Pulmonary artery (tissue), 1 donor: ENCODE results near the gene MTMR8.

DNA sequence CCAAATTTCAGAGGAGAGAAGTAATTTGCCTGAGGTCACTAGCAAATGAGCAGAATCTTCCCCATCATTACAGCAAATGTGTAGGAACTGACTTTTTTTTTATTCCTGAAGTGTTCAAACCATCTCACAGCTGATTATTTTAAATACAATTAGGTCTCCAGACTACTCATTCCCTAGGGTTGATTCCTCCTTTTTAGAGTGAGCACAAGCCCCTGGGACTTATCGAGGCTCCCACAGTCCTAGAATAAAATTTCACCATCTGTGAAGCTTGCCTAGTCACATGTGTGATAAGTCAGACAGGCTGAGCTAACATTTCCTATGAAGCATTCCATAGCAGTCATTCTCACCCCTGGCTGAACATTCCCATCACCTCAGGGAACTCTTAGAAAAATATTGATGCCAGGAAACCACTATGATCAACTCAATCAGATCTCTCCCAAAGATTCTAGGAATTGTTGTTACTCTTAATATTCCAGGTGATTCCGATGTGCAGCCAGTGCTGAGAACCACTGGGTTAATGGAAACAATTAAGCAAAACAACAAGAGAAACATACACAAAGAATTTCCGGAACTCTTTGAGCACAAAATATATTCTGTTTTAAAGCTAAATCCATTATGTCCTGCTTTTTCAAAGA lies 37.7 kb downstream of the ARHGEF9 start:
- PRO-cap: bidirectional peak, plus-strand start at position 340 of the sequence, minus-strand start at position 246 of the sequence

- PRO-cap: no peak
Measured at GRCh38 chrX:64192009-64192826, 13.3 kb downstream of the AMER1 start.

DNA sequence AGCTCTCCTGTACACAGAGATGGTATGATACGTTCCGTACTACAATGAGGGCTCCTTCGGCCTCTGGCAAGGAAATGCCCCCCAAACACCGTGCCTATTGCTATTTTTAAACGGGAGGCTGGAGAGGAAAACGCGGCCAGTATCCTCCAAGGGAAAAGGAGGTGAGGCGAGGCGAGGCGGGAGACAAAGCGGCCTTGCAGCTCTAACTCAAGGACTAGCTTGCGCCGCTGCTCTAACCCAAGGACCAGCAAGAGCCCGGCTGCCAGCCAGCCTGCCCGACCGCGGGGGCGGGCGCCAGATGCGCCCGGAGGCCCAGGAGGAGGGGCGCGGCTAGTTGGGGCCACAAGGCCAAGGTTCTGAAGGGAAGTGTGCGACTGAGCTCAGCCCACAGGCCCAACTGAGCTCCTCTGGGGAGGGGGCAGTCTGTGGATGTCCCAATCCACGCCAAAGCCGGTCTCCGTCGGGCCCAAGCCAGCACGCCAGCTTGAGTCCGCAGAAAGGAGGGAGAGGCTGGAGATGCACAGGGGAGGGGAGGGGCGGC lies 861 bp downstream of the AMER1 start:
- PRO-cap: no peak

GRCh38 chrX:64394841-64395771 lies at the start of gene MTMR8:
Gene MTMR8, minus strand, starts transcription at chrX:64395452.
- PRO-cap: unidirectional peak, minus-strand start at chrX:64395445

DNA sequence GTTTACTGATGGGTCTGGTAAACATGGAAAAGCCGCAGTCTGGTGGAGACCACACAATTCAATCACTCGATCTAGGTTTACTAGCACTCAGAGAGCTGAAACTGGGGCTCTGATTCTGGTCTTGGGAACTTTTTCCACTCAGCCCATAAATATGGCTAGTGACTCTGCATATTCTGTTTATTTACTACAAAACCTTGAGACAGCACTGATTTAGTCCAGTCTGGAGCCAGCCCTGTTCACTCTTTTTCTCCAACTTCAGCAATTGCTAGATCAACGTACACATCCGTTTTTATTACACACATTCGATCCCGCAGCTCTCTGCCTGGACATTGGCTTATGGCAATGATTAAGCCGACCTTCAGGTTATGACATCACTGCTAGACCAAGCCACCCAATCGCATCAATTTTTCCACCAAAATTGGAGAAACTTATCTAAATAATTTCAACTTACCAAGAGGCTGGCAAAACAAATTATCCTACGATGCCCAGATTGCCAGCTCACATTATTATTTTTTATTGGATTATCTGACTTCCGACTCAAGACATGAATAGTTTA lies 163.2 kb downstream of the ZC3H12B start:
- PRO-cap: no peak

DNA sequence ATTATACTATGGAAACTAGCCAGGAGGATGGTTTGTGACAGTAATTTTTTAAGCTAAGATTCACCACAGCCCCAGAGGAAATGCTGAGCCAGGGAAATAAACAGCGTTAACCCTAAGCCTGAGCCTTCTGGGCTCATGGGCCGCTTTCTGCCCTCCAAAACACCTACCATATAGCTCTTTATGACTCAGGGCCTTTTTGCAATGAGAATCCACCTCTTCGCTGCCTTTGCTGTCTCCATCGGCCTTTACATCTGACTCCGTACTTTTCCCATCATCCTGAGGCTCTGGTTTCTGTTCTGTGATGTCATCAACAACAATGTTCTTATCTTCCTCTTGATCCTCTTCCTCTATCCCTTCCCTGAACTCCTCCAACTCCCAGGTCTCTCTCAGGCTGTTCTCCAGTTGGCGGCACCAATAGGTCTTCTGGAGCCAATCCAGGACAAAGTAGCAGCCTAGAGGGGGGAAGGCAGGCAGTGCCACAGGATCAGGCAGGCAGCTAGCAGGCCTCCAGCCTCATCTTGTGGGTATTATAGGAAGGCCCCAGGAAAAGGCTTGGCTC lies 5.1 kb downstream of the LAS1L start:
- PRO-cap: no peak

GRCh38 chrX:65581787-65582471 lies 47.3 kb upstream of the LAS1L start:
- PRO-cap: no peak

GRCh38 chrX:65607803-65608399 lies 59.6 kb upstream of the MSN start:
- PRO-cap: no peak

GRCh38 chrX:65697119-65697633 lies 29.7 kb downstream of the MSN start:
- PRO-cap: no peak

GRCh38 chrX:65705985-65706944 lies 38.8 kb downstream of the MSN start:
- PRO-cap: unidirectional peak, plus-strand start at chrX:65706759

GRCh38 chrX:65821900-65822680 lies 154.6 kb downstream of the MSN start:
- PRO-cap: no peak

DNA sequence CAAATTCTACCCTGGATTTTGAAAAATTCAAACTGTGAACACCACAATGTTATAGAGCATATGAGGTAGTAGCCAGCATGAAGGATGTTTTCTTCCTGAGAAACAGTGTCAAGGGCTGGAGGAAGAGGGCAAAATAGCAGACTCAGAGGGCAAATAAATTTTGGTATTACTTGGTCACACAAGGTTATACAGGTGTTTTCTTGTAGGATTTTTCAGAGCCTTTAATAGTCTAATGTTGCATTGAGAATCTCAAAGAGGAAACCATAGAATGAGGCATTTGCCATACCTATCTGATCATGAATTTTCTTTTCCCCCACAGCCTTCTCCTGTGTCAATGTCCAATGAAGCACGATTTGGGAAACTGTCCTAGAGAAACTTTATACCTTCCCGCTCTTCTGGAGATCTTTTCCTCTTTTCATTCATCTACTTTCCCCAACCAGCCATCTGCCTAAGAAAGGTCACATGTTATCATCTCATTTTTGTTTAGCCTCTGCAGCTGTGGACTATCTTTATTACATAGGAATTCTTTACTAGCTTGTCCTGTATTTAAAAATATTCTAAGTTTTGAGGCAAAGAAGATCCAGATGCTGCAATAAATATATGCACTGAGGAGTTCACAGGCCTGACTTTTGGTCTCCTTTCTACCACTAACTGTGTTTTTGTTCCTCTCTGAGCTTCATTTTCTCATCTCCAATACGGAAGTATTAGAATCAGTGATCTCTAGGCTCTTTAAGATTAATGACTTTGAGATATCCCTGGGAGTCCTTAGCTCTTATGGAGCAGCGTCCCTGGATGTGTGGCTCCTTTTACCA lies 19.9 kb downstream of the VSIG4 start:
- PRO-cap: no peak

DNA sequence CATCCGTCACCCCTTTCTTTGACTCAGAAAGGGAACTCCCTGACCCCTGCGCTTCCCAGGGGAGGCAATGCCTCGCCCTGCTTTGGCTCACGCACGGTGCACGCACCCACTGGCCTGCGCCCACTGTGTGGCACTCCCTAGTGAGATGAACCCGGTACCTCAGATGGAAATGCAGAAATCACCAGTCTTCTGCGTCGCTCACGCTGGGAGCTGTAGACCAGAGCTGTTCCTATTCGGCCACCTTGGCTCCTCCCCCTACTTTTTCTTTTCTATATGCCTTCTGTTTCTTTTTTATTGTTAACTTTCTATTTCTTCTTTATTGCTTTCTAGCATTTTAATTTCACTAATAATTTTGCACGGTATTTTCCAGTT lies 291.7 kb upstream of the EDA2R start:
- PRO-cap: no peak

DNA sequence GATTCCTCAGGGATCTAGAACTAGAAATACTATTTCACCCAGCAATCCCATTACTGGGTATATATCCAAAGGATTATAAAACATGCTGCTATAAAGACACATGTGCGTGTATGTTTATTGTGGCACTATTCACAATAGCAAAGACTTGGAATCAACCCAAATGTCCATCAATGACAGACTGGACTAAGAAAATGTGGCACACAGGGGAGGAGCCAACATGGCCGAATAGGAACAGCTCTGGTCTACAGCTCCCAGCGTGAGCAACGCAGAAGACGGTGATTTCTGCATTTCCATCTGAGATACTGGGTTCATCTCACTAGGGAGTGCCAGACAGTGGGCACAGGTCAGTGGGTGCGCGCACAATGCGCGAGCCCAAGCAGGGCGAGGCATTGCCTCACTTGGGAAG lies 303.7 kb upstream of the EDA2R start:
- PRO-cap: no peak

- PRO-cap: no peak
Measured at GRCh38 chrX:67272208-67272407, 271.7 kb upstream of the AR start.

DNA sequence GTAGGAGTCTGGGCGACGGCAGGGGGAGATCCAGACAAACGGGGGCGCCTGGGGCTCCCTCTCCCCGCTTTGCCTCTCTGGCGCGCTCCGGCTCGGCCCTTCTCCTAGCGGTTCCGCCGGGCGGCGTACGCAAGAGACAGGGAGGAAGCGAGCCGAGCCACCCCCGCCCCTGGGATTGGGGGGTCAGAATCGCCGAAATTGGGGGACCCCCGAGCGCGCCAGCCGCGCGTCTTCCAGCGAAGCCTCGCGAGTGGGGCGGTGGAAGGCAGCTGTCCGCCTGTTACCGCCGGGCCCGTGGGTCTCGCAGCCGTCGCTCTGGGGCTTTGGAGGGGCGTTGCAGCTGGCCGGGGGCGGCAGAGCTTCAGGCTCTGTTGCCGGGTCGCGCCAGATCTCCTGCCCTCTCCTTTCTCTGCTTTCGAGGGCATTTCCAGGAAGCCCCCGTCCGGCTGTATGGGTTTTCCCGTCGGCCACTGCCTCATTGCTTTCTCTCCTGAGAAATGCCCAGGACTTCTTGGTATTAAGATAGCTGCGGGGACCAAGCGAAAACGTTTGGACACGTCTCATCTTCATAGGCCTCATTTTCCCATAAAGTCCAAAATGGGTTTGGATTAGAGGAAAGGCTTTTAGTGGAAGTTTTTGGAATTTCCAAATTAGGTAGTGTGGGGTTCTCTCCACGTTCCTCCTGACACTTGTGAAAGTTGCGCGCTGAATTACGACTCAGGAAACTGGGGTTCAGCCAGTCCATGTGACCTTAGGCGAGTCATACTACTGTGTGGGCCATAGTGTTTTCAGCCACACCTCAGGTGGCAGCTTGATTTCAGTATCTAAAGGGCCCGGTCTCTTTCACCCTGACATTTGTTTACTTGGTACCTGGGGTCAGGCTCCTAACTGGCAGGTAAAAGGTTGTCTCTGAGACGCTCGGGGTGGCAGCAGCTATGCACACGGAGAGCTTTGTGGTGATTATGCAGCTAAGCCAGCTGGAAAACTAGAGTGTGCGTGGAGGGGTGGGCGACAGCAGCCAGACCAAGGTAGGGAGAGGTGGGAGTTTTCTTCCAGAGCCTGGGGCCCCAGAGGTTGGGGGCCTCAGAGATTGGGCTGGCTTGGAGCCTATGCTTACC lies 46.7 kb downstream of the STARD8 start:
- PRO-cap: unidirectional peak, minus-strand start at position 684 of the sequence

- PRO-cap: no peak
Measured at GRCh38 chrX:69189857-69190490, 24.7 kb upstream of the PJA1 start.

GRCh38 chrX:69262191-69262414 lies 96.8 kb upstream of the PJA1 start:
- PRO-cap: no peak

GRCh38 chrX:69279838-69280037 lies 114.5 kb upstream of the PJA1 start:
- PRO-cap: no peak

GRCh38 chrX:69507291-69507502 lies 3.1 kb downstream of the NALF2 start:
- PRO-cap: no peak